Right atrium auricular region (tissue), 2 donors: ENCODE measurements around a stretch of chr3.

GRCh38 chr3:5138606-5139027 is 16.5 kb downstream of the ARL8B start:
- PRO-cap, result no peak
- RAMPAGE, long total RNA, 2 experiments, result no peak in any of the 2 experiments

DNA sequence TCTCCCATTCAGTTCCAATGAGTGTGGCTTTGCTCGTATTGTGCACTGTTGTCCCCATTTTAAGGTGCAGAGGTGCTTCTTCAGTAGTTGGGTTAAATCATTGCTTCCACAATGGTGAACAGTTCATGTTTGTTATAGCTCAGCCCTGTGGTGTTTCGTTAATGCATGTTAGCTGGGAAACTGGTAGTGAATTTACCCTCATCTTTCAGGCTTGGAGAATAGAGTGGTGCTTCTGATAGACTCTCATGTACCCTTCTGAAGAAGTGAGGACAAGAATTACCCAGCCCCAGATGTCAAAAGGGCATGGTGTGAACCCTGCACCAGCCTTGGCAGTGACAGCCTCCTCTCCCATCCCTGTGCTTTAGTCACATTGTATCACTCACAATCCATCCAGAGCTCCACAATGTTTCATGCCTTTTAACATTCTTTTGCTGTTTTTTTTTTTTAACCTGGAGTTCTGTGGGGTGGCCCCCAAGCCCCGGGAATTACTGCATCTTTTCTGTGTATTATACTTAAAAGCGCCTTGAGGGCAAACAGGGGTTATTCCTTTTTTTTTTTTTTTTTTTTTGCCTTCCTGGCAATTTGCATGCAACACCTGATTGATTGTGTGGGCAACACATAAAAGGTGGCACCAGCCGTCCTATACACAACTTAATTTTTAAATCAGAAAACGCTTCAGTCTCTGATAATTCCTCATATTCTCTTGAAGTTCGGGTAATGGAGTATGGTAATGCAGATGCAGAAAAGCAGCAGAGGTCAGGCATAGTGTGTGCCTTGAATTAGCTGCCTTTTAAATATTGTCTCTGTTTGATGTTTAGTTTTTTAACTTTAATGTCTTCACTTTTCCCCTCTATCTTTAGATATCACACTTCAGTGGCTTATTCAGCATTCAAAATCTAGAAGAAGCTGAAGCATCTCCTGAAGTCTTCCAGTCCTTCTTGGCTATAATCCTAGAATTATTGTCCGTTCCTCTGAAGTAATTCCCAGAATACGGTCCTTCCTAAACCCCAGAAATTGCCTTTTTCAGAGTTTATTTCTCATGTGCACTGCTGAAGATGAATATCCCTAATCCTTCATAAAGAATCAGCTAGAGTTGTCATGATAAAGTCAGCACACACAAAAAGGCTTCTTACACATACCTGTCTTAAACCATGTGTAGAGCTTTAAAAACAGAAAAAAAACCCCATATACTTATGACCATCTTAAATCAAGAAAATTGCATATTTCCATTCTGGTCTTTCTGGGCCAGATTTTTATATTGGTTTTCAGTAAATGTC is 9.3 kb upstream of the EDEM1 start:
- PRO-cap, result no peak
- RAMPAGE, long total RNA, 2 experiments, result no peak in any of the 2 experiments

- PRO-cap, result no peak
- RAMPAGE, long total RNA, 2 experiments, result no peak in any of the 2 experiments
Measured at GRCh38 chr3:5179081-5179745, 8.3 kb upstream of the EDEM1 start.

GRCh38 chr3:5196947-5198273 is 9.9 kb downstream of the EDEM1 start:
- PRO-cap, result no peak
- RAMPAGE, long total RNA, 2 experiments, result no peak in any of the 2 experiments

DNA sequence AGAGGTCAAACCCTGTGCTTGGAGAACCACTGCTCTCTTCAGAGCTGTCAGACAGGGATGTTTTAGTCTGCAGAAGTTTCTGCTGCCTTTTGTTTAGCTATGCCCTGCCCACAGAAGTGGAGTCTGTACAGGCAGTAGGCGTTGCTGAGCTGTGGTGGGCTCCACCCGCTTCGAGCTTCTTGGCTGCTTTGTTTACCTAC is 756.5 kb downstream of the EDEM1 start:
- PRO-cap, result no peak
- RAMPAGE, long total RNA, 2 experiments, result no peak in any of the 2 experiments

- PRO-cap, result no peak
- RAMPAGE, long total RNA, 2 experiments, result no peak in any of the 2 experiments
Measured at GRCh38 chr3:7010904-7011230, 150.0 kb downstream of the GRM7 start.

DNA sequence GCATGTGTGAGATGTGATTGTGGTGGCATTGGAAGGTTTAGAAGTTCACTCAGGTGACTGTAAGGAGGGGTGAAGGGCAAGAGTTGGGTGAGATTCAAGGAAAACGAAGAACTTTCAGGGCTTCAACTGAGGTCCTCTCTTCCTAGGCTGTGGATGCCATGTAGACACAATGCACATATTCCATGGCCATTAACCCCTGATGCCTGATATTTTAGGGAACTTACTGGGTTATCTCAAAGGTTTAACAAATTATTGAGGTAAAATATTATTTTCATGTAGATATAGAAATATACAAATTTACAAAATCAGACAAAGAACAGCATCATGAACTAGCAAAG is 447.7 kb downstream of the GRM7 start:
- PRO-cap, result no peak
- RAMPAGE, long total RNA, 2 experiments, result no peak in any of the 2 experiments

GRCh38 chr3:8436541-8437012 is 65.0 kb upstream of the LMCD1 start:
- PRO-cap, result no peak
- RAMPAGE, long total RNA, 2 experiments, result no peak in any of the 2 experiments

DNA sequence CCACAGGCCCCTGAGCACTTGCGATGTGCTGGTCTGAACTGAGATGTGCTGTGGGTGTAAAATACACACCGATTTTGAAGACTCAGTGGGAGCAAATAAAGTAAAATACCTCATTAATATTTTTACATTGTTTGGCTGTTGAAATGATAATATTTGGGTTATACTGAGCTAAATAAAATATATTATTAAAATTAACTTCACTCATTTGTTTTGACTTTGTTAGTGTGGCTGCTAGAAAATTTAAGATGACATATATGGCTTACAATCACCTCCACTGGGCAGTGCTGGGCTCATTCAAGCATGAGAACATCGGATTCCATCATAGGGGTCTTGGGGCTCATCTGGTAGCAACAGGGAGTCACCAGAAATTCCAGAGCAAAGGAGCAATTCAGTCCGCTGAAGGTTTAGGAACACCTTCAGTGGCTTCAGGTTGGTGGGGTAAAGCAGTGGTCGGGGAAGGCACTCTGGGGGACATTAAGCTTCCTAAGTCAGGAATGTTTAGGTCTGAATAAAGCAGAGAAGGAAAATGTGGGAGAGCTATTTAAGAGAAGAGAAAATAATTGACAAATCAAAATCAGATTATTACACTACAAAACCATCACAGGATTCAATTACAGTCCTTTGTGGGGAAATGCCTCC is 57.9 kb upstream of the LMCD1 start:
- PRO-cap, result no peak
- RAMPAGE, long total RNA, 2 experiments, result no peak in any of the 2 experiments

DNA sequence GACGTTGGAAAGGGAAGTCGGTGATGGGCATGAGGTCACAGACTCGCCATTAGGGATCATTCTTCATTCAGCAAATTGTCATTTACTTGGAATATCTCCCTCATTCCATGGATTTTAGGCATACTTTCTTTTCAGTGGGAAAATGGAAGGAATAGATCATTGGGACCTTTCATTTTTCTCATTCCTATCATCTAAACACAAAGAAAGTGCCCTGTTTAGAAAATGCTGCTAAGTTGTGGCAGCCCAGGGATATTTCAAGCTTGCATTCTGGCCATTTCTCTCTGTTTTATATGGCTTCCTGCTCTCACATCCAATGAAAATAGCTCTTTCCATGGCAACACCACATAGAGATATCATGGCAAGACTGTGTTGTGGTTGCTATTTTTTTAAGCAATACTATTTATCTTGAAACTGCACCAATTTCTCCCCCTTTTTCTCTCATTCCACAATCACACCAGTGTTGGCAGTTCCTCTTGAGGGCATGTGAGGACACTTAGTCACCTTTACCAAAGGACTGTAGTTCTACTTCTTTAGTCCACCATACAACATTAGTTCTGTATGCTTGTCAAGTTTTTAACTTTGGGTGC is 40.6 kb upstream of the LMCD1 start:
- PRO-cap, result unidirectional peak, minus-strand start at position 292 of the sequence
- RAMPAGE, long total RNA, 2 experiments, result no peak in any of the 2 experiments

GRCh38 chr3:8509802-8510402 is 8.3 kb downstream of the LMCD1 start:
- PRO-cap, result bidirectional peak, plus-strand start at chr3:8510187, minus-strand start at chr3:8510085
- RAMPAGE, long total RNA, 2 experiments, result no peak in any of the 2 experiments

- PRO-cap, result no peak
- RAMPAGE, long total RNA, 2 experiments, result no peak in any of the 2 experiments
Measured at GRCh38 chr3:8629454-8629999, 15.1 kb downstream of the SSUH2 start.

DNA sequence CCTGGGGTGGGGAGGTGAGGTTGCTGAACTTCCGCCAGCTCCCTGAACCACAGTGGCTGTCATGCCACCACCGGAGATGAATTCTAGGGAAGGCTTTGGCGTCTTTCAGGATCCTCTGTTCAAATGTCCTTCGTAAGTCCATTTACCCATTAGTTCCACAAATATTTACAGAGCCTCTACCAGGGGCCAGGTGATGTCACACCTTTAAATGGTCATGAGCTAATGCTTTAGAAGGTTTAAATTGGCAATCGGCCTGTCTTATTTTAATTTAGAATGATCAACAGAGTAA is 23.6 kb upstream of the CAV3 start:
- PRO-cap, result no peak
- RAMPAGE, long total RNA, 2 experiments, result no peak in any of the 2 experiments

DNA sequence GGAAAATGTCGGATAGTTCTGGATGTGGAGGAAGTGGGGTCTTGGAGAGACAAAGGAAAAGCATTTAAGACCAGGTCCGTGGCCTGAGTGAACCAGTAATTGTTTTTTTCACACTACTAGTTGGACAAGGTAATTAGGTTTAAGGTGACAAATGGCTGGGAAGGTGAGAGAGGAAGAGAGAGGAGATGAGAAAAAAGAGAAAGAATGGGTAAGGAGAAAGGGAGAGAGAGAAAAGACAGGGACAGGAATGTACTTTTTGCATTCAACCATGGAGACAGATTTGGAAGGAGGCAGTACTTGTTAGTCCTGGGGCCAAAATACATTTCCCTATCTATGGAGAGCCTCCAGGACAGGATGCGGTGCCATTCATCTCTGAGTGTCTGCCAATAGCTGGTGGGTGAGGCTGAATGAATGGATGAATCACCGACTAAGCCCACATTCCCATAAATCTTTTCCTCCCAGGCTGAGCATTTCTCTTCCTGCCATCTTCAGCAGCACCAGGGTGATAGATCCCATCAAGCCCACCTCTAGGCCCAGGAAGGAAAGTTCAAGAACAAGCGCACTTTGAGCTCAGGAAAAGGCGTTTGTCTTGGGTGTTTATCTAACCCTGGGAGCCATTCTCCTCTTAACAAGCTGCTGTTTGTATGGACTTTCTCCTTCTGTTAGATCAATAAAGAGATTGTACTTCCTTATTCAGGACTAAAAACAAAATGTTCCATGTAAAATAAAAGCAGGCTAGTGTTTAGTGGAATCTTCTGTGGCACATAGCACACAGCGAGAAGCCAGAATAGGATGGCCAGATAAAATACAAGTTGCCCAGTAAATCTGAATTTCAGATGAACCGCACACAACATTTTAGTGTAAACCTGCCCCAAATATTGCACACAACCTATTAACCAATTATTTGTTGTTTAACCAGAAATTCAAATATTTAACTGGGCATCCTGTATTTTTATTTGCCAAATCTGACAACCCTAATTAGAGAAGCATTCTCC is 1.7 kb upstream of the RAD18 start:
- PRO-cap, result no peak
- RAMPAGE, long total RNA, 2 experiments, result no peak in any of the 2 experiments

DNA sequence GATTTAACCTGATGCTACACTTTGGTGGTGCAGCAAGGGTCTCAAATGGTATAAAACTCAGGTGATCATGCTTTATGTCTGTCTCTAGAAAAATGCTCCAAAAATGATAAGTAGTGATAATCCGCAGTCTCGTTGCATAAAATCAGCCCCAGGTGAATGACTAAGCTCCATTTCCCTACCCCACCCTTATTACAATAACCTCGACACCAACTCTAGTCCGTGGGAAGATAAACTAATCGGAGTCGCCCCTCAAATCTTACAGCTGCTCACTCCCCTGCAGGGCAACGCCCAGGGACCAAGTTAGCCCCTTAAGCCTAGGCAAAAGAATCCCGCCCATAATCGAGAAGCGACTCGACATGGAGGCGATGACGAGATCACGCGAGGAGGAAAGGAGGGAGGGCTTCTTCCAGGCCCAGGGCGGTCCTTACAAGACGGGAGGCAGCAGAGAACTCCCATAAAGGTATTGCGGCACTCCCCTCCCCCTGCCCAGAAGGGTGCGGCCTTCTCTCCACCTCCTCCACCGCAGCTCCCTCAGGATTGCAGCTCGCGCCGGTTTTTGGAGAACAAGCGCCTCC is 1.4 kb upstream of the SETD5 start:
- PRO-cap, result bidirectional peak, plus-strand start at position 349 of the sequence, minus-strand start at position 290 of the sequence
- RAMPAGE, long total RNA, 2 experiments, result start-site peak on the minus strand in 1 of 2 experiments, centred at position 562 of the sequence, 16 reads per replicate

GRCh38 chr3:9396507-9397303 is 710 bp upstream of the SETD5 start:
- PRO-cap, result bidirectional peak, plus-strand start at chr3:9396705, minus-strand start at chr3:9396678; bidirectional peak, plus-strand start at chr3:9397137, minus-strand start at chr3:9396990
- RAMPAGE, long total RNA, 2 experiments, result start-site peak on the minus strand in 2 of 2 experiments, at chr3:9396638-9397069 at its widest, 5 to 17 reads per replicate

DNA sequence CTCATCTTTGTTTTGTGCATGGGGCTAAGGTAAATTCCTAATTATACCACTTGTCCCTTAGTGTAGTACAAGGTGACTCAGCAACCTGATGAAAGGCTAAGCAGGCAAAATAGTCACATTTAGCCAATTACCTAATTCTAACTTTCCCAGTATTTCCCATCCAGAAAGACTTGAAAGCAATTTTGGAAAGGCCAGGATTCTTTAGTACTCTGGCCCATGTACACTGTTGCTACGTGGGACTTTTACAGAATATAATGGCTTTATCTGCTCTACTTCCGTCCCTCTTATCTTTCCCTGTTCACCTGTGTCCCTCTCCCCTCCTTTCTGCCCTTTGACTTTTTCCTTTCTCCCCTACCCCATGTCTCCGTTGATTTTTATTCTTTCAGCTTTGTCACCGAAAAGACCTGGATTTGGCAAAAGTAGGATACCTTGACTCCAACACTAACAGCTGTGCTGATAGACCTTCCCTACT is 72.7 kb downstream of the SETD5 start:
- PRO-cap, result no peak
- RAMPAGE, long total RNA, 2 experiments, result no peak in any of the 2 experiments

- PRO-cap, result no peak
- RAMPAGE, long total RNA, 2 experiments, result no peak in any of the 2 experiments
Measured at GRCh38 chr3:9470545-9471676, 73.5 kb downstream of the SETD5 start.

DNA sequence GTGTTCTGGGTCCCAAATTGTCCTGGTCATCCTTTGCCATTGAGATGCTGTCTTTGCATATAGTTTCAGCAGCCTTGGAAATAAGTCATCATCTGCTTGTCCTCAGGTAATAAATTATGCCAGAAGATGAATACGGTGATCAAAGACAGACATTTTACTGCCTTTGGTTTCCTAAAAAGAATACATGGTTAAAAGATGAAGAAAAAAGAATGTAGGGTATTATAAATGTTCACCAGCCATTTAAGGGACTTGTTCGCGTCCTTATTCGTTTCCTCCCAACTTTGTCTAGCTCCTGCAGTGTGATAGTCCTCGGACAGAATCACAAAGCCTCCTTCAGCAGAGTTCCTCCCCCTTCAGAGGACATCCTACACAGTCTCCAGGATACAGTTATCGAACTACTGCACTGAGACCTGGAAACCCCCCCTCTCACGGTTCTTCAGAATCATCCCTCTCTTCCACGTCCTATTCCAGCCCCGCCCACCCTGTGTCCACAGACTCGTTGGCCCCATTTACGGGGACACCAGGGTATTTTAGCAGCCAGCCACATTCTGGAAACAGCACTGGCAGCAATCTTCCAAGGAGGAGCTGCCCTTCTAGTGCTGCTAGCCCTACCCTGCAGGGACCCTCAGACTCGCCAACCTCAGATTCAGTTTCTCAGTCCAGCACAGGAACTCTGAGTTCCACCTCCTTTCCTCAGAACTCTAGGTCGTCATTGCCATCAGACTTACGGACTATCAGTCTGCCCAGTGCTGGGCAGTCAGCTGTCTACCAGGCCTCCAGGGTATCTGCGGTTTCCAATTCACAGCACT is 78.0 kb downstream of the SETD5 start:
- PRO-cap, result no peak
- RAMPAGE, long total RNA, 2 experiments, result no peak in any of the 2 experiments

GRCh38 chr3:9682273-9682557 is 21.4 kb upstream of the CPNE9 start:
- PRO-cap, result no peak
- RAMPAGE, long total RNA, 2 experiments, result no peak in any of the 2 experiments